Hepatocyte (in vitro differentiated cells and primary cell): ENCODE measurements around a stretch of chr3.

- RAMPAGE, long total RNA = no peak
- RRBS = no CpG with 5 or more reads among the region's 8 CpGs
Measured at GRCh38 chr3:123694201-123695269, 109.7 kb upstream of the HACD2 start.

- RAMPAGE, long total RNA = no peak
- RRBS = over 99% methylated on average over 2 of the region's 10 CpGs
Measured at GRCh38 chr3:124434164-124434573, 296.1 kb upstream of the UMPS start.

- RAMPAGE, long total RNA = no peak
- RRBS = no CpG with 5 or more reads among the region's 3 CpGs
Measured at GRCh38 chr3:124609244-124609905, 120.9 kb upstream of the UMPS start.

- RAMPAGE, long total RNA = no peak
- RRBS = no CpG with 5 or more reads among the region's 4 CpGs
Measured at GRCh38 chr3:124734943-124735295, 4.7 kb downstream of the UMPS start.

- RAMPAGE, long total RNA = no peak
- RRBS = no CpG with 5 or more reads among the region's 10 CpGs
Measured at GRCh38 chr3:124779682-124780185, 49.5 kb downstream of the UMPS start.

- RAMPAGE, long total RNA = no peak
- RRBS = no CpG with 5 or more reads among the region's 16 CpGs
Measured at GRCh38 chr3:124829362-124830177, 57.6 kb downstream of the ITGB5 start.

- RAMPAGE, long total RNA = no peak
- RRBS = no CpG with 5 or more reads among the region's 4 CpGs
Measured at GRCh38 chr3:124833839-124834416, 53.2 kb downstream of the ITGB5 start.

GRCh38 chr3:125053703-125054454, 1.9 kb downstream of the HEG1 start:
- RAMPAGE, long total RNA = no peak
- RRBS = no CpG with 5 or more reads among the region's 9 CpGs

DNA sequence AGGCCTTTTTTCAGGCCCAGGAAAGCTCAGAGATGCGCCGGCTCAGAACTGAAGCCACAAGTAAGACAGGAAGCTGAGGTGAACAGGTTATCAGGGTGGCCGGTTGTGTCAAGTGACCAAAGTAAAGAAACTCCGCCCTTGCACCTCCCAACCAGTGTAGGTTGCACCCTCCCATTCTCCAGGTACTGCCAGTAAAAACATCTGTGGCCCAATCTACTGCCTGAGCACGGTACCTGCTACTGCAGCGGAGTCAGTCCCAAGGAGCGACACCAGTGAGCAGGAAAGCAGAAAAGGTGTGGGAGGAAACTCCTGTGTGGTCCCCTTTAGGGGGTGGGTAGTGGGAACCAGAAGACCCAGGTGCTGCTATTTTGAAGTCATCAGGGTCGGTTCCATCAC, 60.0 kb upstream of the HEG1 start:
- RAMPAGE, long total RNA = no peak
- RRBS = 47% methylated on average over 2 of the region's 8 CpGs

- RAMPAGE, long total RNA = no peak
- RRBS = no CpG with 5 or more reads among the region's 6 CpGs
Measured at GRCh38 chr3:125119585-125120231, 63.9 kb upstream of the HEG1 start.

DNA sequence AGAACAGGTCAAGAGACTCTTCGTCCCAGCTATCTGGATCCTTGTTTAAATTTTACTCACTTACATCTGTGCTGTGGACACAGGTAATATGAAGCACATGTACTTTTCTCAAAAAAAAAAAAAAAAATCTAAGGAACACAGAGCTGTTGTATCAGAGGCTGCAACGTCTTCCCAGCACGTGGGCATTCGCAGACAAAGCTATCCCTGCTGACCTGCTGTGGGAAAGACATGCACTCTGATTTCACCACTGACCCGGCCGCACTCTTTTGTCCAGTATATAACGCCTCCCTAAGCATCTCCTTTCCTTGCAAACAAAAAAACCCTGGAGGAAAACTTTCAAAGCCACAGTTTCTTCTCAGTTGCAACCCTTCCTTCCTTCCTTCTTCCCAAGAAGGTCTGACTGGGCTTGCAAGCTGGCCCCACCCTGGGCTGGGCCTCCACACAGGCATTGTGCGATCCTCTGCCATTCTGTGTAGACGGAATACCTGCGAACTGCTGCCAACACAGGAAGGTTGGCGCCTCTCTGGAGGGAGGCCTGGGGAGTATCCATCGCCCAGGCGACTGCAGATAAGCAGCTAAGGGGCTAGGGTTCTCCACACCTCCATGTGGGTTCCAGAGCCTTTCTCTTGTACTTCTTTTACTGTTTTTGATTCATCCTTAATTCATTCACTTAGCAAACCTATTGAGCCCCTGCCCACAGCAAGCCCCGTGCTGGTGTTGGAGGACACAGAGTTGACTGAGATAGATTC, 50.8 kb downstream of the SLC12A8 start:
- RAMPAGE, long total RNA = no peak
- RRBS = no CpG with 5 or more reads among the region's 14 CpGs

DNA sequence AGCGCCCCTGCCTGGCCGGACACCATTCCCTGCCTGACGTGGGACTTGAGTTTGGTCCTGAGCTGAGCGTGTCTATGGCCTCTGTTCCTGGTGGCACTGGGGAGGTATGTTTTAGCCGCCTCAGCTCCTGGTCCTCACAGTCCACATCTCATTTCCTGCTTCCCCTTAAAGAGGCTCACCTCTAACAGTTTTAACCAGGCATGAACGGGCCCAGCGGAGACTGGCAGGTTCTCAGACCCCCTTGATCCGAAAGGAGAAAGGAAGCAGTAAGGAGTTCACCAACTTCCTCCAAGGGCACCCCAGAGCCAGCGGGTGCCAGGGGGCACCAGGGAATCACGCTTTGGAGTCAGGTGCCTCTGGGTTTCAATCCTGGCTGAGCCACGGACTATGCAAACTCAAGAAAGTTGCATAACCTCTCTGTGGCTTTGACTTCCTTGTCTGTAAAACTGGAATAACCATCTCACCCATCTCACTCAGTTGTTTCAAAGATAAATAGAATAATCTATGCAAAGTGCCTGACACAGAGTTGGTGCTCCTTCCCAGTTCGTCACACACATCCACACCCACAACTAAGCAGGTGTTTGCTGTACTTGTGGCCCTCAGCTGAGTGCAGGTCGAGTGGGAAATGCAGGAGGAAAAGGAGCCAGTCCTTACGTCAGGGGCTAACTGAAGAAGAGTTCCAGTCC, 48.5 kb downstream of the SLC12A8 start:
- RAMPAGE, long total RNA = no peak
- RRBS = no CpG with 5 or more reads among the region's 14 CpGs

GRCh38 chr3:125211548-125212273, 837 bp downstream of the SLC12A8 start:
- RAMPAGE, long total RNA = no peak
- RRBS = 10% methylated on average over 1 of the region's 16 CpGs

- RAMPAGE, long total RNA = no peak
- RRBS = no CpG with 5 or more reads among the region's 9 CpGs
Measured at GRCh38 chr3:125799145-125799797, 169.7 kb upstream of the ROPN1B start.

DNA sequence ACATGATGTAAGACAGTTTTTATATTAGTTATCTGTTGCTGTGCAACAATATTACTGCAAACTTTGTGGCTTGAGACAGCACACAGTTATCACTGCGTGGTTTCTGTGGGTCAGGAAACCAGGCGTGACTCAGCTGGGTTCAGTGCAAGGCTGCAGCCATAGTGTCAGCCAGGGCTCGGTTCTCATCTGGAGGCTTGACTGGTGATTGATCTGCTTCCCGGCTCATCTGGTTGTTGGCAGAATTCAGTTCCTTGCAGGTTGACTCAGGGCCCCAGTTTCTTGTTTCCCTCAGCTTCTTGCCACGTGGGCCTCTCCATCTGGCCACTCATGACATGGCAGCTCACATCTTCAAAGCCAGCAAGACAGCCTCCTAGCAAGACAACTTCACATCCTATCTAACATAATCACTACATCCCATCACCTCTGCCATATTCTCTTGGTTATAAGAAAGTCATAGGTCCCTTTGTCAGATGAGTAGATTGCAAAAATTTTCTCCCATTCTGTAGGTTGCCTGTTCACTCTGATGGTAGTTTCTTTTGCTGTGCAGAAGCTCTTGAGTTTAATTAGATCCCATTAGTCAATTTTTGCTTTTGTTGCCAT, 146.7 kb upstream of the ROPN1B start:
- RAMPAGE, long total RNA = no peak
- RRBS = no CpG with 5 or more reads among the region's 5 CpGs

- RAMPAGE, long total RNA = no peak
- RRBS = 9% methylated on average over 50 of the region's 106 CpGs
Measured at GRCh38 chr3:125957787-125959082, 10.7 kb upstream of the ROPN1B start.

- RAMPAGE, long total RNA = no peak
- RRBS = no CpG with 5 or more reads among the region's 5 CpGs
Measured at GRCh38 chr3:126081866-126082104, 2.1 kb downstream of the SLC41A3 start.

DNA sequence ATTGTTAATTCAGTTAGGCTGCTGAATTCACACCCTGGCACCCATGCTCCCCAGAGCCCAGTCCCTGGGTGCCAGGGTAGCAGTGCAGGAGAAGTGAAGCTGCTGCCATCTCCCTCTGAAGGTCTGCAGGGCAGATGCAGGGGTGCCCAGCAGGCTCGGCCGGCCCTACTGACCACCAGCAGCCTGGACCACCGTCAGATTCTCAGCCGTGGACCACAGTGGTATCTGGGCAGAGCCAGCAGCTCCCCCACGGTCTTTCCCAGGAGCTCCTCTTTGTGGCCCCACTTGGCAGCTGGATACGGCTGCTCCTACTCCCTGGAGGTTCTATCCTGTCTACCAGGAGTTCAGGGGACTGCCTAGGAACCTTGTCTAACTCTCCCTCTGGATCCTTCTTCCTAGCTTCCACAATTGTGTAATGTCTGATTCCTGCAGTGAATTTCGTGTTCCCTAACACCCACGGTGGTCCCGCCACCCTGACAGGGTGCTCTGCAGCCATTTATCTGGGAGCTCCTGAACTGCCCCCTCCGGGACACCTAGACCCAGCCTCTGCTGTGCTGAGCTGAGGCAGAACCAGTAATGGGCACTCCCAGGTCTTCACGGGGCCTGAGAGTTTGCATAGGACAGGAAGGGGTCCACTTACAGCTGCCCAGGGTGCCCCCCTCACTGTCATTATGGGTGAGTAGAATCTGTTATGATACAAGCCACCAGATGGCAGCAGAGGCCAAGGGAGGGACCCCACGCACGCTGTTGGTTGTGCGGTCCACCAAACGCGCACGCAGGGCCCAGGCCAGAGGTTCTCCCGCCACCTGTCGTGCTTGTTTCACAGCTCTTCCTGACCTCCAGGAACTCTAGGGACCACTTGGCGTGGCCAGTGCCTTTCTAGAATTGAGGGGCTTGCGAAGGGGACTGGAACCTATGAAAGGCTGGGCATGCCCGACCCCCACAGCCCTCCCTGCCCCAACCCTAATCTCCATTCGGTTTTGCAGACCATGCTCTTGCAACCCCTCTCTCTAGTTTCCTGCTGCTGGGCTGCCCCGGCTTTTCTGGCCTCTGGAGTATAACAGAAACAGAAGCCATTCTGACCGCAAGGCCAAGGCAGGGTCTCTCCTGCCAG, 46.4 kb downstream of the ALDH1L1 start:
- RAMPAGE, long total RNA = no peak
- RRBS = no CpG with 5 or more reads among the region's 25 CpGs

- RAMPAGE, long total RNA = no peak
- RRBS = 96% methylated on average over 7 of the region's 18 CpGs
Measured at GRCh38 chr3:126157206-126157599, 23.2 kb downstream of the ALDH1L1 start.

DNA sequence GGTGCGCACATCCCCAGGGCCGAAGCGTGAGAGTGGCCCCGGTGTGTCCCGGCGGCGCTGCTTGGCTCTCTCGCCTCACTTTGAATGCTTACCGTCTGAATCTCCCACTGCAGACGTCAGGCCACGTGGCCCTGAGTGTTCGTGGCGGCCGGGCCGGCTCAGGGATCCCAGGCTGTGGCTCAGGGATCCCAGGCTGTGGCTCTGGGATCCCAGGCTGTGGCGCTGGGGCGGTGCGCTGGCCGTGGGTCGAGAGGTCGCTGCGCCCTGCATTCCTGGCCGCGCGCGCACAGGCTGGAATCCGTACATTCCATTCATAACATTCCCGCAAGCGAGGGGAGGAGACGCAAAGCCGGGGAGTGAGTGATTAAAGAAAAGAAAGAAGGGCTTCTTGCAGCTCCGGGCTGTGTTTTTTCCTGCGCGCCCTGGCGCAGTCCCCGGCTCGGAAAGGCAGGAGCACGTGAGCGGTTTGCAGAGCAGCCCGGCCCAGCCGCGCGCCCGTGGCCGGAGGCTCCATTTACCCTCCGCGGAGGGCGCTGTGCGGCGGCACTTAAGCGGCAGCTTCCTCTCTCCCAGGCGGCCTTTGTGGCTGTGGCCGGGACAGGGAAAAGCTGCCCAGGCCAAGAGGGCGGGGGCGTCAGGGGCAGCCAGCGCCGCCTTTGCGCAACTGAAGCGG, 87.0 kb upstream of the ALDH1L1 start:
- RAMPAGE, long total RNA = no peak
- RRBS = 3% methylated on average over 23 of the region's 59 CpGs